Karpas-422 (cell line): ENCODE measurements around the genes HNRNPR, CNR2 and SRSF10.

DNA sequence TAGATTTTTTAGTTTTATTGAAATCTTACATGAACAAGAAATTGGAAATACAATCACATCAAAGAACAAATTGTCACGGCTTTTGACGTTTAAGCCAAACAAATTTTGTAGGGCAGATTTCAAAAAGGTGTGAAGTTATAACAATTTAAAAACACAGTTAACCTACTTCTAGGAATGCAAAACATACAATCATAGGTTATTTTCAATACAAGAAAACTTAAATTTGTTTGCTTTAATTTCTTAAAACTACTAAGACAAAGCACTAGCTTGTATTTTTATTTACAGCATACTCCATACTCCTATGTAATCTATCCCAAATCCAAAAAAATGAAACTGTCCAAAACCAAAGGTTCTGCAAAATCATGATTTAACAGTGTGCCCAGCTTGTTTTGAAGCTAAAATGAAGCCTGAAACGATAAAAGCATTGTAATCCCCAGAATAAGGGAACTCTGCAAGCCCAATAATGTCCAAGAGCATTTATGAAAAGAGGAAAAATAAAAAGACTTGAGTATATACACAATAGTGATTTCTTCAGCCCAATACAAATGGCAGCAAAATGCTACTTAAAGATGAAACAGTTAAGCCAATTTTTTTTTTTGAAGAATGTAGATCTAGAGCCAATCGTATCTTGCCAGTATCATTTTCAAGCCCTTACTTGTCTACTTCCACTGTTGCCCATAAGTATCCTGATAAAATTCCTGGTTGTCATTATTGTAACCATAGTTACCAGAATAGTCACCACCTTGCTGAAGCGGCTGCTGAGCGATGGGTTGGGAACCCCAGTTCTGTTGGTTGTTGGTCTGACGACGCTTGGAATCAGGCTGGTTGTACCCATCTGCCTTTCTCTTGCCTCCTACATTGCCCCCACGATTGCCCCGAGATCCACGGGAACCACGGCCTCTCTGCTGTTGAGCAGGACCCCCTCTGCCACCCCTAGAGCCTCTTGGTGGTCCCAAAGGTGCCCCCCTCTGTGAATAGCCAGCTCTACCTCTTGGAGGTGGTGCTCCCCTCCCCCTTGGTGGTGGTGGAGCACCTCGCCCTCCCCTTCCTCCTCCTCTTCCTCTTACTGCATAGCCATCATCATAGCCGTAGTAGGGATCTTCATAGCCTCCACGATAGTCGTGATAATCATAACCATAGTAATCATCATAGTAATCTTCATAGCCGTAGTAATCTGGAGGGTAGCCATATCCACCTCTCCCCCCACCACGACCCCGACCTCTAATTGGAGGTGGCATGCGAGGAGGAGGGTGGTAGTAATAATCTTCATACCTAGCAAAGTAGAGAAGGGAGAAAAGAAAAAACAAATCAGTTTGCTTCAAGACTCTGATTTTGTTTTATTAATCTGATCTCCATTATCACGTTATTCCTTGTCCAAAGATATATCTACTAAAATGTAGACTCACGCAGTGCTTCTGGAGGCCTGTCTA is 33.8 kb downstream of the HNRNPR start:
- PRO-cap: no peak
- RAMPAGE, long total RNA: no peak

DNA sequence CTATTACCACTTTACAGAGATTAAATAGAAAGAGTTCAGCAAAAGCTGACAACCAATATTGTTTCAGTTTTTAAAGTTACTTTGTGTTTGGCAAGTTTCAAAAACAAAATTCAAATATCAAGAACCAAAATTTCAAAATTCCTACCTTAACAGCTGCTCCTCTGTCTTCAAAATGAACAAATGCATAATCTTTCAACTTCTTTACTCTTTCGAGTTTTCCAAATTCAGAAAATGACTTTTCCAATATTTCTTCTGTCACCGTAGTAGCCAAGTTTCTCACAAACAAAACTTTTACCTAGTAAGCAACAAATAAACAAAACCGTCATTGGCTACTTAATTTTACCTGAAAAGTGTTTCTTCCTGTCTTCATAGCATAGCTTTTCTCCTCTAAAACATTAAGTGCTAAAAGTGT is 30.7 kb downstream of the HNRNPR start:
- PRO-cap: no peak
- RAMPAGE, long total RNA: no peak

DNA sequence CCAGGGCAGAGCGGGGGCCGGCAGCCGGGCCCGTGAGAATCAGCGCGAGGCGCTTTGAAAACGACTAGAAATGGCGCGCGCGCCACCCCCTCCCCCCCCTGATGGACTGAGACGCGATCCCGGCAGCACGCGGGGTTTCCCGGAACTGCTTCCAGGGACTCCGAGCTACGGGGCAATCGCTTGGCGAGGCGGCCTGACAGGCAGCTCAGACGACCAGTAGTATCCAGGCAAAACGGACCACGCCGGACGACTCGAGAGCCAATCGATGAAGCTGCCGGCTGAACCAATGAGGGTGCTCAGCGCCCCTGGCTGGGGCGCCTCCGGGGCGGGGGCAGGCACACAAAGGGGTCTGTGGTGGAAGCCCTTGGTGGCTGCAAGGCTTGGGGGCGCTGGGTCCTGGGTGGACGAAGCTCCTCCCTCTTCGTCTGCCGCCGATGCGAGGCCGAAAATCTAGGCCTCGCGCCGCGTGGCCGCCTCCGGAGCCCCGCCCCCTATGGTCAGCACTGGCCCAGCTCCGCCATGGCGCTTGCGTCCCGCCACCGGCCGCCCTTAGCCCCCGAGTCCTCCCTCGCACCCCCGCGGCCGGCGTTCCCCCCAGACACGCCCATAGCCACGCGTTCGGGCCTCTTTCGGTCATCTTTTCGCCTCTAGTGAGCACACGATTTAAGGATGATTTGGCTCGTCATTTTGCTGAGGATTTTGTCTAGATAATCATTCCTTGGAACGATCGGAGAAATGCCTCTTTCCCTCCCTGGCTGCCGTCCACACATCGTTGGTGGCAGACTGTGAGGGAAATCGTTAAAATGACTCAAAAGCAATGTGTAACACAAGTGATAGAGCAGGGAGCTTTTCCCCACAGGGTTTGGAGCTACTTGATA is at the start of gene HNRNPR:
Gene HNRNPR (minus strand): TSS at position 75 of the 878 bp plus-strand sequence.
- PRO-cap: bidirectional peak, plus-strand start at position 348 of the sequence, minus-strand start at position 72 of the sequence
- RAMPAGE, long total RNA: no peak

- PRO-cap: no peak
- RAMPAGE, long total RNA: no peak
Measured at GRCh38 chr1:23423396-23423919, 1.1 kb downstream of the TCEA3 start.

- PRO-cap: no peak
- RAMPAGE, long total RNA: no peak
Measured at GRCh38 chr1:23534798-23535267, 3.8 kb upstream of the E2F2 start.

DNA sequence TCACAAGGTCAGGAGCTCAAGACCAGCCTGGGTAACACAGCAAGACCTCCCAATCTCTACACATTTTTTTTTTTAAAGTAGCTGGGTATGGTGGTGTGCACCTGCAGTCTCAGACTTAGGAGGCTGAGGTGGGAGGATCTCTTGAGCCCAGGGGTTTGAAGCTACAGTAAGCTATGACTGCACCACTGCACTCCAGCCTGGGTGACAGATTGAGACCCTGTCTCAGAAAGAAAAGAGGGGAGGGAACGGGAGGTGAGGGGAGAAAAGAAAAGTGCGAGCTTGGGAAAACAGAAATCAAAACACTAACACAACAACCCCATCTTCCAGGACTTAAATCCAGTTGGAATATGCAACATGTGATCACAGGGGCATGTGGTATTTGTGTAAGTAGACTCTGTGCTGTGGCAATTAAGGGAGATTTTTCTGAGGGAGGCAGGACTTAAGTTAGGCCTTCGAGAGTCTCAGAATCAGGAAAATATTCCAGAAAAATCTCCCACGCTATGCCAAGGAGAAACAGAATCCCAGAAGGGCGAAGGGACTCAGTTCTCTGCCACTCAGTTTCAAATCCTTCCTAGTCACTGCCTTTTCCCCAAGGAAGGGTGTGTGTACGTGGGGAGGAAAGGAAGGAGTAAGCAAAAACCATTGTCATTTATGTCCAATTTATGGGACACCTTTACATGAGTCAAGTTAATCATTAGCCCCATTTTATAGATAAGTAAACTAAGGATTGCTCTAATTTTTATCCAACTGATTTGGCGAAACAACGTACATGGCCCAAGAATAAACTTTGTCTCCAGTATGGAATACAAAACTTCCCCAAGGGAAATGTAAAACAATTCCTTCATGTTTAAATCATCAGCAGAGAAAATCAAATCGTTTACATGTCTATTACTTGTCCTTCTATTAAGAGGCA is 12.3 kb downstream of the ID3 start:
- PRO-cap: no peak
- RAMPAGE, long total RNA: no peak

DNA sequence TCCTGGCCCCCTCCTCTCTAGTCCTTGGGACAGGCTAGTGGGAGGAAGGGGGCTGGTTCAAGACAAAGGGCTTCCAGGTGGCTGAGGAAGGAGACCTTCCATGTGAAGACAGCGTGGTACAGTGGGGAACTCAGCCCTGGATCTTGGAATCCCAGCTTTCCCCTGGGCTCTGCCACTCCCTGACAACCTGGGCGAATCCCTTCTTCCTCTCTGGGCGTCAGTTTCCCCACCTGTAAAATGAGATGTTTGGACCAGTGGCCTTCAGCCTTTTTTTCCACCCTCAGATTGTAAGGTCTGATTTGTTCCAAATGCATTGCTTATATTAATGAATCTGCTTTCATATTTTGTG is 9.9 kb upstream of the ID3 start:
- PRO-cap: no peak
- RAMPAGE, long total RNA: no peak

GRCh38 chr1:23626843-23627705 is 64.5 kb upstream of the RPL11 start:
- PRO-cap: no peak
- RAMPAGE, long total RNA: no peak

- PRO-cap: no peak
- RAMPAGE, long total RNA: no peak
Measured at GRCh38 chr1:23867401-23868135, 522 bp downstream of the FUCA1 start.

DNA sequence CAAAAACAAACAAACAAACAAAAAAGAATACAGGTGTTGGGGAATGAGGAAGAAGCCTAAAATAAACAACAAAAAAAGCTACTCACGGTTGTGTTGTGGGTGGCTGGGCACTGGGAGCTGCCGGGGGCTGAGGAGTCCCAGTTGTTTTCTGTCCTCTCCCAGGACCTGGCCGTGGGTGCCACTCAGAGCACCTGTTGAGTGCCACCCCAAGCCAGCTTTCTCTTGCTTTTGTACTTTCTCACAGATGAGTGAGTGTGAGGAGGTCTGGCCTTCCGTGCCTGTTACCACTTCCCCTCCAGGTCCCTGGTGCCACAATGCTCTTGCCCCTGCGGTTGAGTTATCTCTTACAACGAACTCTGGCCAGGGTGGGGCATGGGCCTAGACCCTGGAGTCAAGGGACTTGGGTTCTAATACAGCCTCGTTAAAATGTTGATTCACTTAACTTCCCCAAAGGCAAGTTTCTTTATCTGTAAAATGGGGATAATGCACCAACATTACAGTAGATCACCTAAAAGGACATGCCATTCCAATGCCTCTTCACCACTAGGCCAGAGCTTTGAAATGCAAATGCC is at the start of gene CNR2:
Gene CNR2 (minus strand): TSS at position 203 of the 572 bp plus-strand sequence.
- PRO-cap: no peak
- RAMPAGE, long total RNA: no peak

GRCh38 chr1:23954847-23955702 is 4.6 kb upstream of the PNRC2 start:
- PRO-cap: no peak
- RAMPAGE, long total RNA: no peak

DNA sequence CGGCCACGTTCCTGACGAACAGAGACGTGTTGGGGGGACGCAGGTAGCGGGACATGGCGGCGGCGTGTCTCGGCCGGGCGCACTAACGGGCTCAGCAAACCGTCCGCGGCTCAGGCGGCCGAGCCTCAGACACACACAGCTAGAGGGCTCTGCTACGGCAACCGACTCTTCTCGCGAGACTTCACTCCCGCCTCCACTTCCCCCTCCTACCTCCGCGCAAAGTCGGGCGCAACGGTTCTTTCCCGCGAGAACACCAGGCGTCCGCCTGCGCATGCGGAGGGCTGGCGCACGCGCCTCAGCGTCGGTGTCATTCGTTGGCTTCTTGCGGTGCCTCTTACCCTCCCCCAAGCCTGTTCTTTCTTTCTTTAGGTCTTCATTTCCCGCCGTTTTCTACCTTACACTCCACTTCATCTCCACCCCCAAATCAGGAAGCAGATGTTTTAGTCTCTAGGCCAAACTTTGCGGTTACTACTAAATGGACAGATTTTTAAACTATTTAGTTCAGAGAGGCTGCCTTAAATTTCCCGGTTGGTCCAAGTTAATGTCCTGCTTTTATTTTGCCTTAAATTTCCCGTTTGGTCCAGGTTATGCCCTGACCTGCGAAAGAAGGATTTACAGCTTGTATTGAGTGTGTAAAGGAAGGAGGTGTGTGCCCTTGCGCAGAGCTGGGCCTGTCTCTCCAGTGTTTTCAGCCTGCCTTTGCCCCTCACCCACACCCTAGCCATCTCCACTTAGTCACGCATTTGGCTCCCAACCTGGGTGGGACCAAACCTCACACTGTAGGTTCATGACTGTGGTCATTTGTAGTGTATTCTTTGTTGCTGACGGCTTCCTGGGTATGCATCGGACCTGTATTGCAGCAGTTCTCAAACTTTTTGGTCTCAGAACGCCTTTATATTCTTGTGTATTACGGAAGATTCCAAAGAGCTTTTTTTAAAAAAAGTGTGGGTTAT is at the start of gene SRSF10:
Gene SRSF10 (minus strand): TSS at position 127 of the 953 bp plus-strand sequence.
- PRO-cap: bidirectional peak, plus-strand start at position 301 of the sequence, minus-strand start at position 172 of the sequence
- RAMPAGE, long total RNA: start-site peak on the minus strand centred at position 128 of the sequence, 64 bp wide, 1,109 and 975 reads in 2 replicates

DNA sequence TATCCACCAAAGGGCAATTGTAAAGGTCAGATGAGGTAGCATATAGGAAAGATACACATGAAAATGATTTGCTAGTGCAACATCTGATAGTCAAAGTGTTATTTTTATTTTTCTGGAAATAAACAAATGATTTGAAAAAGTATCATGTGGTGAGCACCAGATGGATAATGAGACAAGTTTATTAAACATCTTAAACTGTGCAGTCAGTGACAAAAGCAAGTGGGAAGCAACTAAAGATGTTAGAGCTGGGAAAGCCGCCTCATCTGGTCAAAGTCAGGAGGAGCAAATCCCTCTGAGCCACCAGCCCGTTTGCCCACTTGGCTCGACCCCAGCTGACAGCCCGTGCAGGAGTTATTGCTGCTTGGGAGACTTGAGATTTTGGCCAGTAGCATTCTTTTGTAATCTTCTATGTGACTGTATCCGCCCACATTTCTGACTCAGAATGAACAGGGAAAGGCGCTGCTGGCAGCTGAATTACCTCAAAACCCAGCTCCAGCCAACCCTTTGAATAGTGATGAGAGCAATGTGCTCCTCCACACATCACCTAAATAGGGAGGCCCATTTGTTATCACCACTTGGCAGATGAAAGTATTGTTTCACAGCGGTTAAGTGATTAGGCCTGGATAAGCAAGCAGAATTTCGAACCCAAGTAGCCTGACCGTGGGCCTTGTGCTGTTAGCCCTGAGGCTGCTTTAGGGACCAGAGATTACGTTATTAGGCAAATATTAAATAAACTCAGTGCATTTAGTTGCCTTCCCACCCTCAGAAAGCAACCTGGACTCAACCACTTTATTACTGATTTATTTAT is 65.7 kb downstream of the MYOM3 start:
- PRO-cap: no peak
- RAMPAGE, long total RNA: no peak

- PRO-cap: no peak
- RAMPAGE, long total RNA: no peak
Measured at GRCh38 chr1:24108289-24109428, 3.3 kb downstream of the MYOM3 start.

- PRO-cap: no peak
- RAMPAGE, long total RNA: no peak
Measured at GRCh38 chr1:24387636-24388105, 25.9 kb downstream of the STPG1 start.

GRCh38 chr1:24502019-24502644 is 504 bp upstream of the RCAN3 start:
- PRO-cap: no peak
- RAMPAGE, long total RNA: no peak

DNA sequence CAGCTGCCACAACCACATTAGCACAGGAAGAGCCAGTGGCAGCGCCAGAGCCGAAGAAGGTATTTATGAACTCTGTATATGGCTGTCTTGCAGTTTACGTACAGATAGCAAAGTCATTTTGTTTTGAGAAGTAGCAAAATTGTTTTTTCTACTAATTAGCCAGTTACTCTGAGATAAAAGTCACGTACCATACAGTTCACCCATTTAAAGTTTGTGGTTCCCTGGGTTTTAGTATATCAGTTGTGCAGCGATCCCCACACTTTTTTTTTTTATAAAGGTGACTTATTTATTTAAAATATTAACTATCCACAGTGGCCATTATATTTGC is 28.4 kb downstream of the SRRM1 start:
- PRO-cap: no peak
- RAMPAGE, long total RNA: no peak

GRCh38 chr1:24676850-24677962 is 34.1 kb downstream of the SRRM1 start:
- PRO-cap: no peak
- RAMPAGE, long total RNA: no peak

DNA sequence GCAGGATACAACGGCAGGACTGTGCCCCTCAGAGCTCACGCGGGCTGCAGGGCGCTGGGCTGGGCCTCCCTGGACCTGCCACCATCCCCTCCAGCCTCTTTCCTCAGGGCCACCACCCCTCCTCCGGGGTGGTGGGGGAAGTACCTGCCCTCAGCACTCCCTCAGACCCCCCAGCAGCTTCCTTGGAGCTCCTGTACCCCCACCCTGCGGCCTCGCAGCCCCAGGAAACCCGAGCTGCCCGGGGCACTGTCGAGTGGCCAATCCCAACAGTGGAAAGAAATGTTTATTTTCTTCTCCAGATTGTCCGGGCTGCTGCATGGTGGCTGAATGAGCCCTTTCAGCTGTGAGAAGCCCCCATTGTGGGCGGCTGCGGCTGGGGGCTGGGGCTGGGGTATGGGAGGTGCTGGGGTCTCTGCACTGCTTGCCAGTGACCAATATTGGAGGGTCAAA is 25.4 kb downstream of the RUNX3 start:
- PRO-cap: no peak
- RAMPAGE, long total RNA: no peak

DNA sequence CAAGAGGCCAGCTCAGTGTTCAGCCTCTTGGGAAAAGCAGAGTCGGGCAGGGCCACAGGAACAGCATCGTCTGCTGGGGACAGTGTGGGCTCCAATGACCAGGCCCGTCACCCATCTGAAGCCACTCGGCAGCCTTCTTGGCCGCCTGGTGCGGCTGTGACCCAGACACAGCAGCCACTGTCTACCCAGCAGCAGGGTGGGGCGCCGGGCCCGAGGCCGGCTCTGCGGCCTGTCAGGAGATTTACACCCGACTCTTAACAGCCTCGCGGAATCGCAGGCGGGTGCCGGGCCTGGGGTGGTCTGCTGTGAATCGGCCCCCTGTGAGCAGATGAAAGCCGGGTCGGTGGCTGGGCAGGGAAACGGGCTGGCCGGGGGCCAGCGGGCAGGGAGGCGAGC is 15.9 kb downstream of the RUNX3 start:
- PRO-cap: no peak
- RAMPAGE, long total RNA: no peak